ENCODE data around the gene CLK2.

- PRO-cap: no peak
- RAMPAGE, long total RNA: no peak
These were observed 7.1 kb downstream of the THBS3 start for GRCh38 chr1:155200281-155201294.

DNA sequence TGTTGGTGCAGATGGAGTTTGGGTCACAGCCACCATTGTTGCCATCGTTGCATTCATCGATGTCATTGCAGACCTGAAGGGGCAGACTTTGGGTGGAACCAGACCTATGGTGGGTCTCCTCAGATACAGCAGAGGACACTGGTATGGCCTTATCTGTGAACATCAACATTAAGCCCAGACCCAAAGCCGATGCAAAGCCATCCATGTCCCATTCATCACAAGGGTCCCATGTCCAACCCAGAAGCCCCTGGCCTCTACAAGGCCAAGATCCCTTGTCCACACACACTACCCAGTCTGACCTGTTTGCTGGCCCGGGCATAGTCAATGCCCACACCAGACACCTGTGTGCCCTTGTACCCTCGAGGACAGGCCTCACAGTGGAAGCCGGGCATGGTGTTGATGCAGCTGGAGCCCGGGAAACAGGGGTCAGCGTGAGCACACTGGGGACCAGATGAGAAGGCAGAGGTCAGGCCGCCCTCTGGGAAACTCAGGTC, 5.7 kb downstream of the THBS3 start:
- PRO-cap: no peak
- RAMPAGE, long total RNA: no peak

- PRO-cap: unidirectional peak, plus-strand start at chr1:155226622
- RAMPAGE, long total RNA: no peak
These were observed 14.5 kb downstream of the GBA1 start for GRCh38 chr1:155226252-155227267.

GRCh38 chr1:155262864-155263893, 1.0 kb upstream of the SCAMP3 start:
- PRO-cap: no peak
- RAMPAGE, long total RNA: no peak

DNA sequence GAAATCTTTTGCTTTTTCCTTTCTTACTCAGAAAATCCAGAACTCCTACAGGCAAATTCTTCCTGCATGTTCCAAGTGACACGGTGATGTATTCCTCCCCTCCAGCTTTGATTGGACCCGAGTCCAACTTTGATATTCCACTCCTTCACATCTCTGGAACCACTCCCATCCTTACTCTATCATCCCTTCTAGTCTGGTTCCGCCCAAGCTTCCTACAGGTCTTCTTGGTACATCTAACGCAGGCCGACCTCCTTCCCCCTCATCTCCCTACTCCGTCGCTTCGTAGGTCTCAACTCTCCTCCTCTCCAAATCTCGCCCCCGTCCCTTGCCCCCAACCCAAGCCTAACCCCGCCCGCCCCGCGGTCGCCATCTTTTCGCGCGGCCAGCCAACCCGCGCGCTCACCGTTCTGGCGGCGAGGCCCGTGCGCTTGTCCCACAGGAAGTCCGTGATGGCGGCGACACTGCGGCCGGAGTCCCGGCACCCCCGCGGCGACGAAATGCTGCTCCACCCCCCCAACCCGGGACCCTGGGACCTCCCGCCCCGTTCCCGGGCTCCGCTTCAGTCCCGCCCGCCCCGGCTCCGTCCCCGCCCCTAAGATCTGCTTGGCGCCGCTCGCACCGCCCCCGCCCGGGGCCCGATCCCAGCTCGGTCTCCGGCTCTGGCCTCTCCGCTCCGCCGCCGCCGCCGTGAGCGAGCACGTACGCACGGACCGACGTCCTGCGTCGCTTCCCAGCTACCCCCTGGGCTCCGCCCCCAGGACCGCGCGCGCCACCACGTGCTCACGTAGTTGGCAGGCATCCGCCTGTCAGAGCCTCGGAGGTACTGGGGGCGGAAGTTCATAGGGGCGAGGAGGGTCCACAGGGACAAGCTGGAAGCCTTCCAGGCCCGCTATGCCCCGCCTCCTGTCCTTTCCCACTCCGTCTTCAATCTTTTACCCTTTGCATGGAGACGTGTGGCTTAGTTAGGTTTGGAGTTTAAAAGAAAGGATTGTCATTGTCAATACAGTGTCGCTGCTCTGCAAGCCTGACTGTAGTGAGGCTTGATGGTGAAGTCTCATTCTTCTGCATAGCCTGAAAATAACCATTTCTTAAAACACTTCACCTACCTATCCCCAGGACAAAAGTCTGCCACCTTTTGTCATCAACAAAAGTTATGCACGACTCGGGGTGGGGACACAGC, at the start of gene CLK2:
CLK2 (minus strand) TSS at position 707 of the 1,180 bp plus-strand sequence.
- PRO-cap: bidirectional peak, plus-strand start at position 814 of the sequence, minus-strand start at position 689 of the sequence
- RAMPAGE, long total RNA: no peak

GRCh38 chr1:155562091-155562248, 633 bp downstream of the ASH1L start:
- PRO-cap: no peak
- RAMPAGE, long total RNA: no peak

GRCh38 chr1:155911768-155912452, 761 bp upstream of the RIT1 start:
- PRO-cap: no peak
- RAMPAGE, long total RNA: no peak

DNA sequence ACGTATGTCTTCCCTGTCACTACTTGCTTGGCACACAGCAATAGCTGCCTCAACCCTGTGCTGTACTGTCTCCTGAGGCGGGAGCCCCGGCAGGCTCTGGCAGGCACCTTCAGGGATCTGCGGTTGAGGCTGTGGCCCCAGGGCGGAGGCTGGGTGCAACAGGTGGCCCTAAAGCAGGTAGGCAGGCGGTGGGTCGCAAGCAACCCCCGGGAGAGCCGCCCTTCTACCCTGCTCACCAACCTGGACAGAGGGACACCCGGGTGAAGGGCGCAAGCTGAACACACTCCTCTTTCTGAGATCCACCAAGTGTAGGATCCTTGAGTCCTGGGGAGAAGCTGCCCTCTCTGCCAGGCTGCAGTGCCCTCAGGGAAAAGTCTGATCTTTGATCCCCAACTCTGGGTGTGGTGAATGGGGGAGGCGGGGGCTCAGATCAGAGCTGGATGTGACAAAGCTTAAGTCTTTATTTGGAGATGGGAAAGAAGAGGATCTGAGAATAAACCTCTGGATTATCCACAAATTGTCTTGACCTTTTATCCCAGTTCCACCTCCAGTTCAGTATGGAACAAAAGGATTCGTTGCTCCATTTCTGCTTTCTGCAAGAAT, 1.2 kb downstream of the RXFP4 start:
- PRO-cap: no peak
- RAMPAGE, long total RNA: no peak

DNA sequence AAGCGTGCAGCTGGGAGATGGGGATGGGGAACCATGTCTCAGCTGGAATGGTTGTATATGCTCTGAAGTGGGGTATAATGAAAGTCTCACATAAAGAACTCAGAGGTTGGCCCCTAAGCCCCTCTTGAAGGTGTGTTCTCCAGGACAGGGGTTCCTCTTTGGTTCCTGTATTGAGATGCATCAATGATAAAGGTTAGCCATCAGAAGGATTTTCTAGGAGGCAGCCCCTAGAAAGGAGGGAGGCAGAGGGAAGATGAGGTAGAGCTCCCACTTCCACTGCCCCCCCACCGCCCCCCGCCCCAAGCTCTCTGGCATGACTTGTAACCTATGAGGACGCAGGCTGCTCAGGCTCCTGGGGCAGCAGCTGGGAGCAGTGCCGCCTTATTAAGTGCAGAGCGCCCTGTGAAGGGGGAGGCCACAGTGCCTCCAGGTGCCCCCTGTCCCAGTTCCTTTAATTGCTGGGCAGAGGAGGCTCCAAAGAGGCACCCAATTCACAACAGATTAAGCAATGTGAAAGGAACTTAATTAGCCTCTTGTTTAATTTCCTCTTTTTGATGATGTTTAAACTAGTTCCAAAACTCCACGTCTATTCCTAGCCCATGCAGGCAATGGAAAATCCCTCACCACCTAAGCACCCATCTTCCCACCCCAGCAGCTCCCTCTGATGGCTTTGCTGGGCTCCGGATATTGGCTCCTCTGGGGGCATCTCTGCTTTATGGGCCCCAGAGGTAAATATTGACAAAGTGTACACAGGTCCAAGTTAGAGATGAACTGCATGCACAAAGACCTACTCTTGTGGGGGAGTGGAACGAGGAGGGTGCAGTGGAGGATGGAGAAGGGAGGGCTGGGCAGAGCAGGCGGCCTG, 3.0 kb downstream of the RXFP4 start:
- PRO-cap: no peak
- RAMPAGE, long total RNA: no peak

DNA sequence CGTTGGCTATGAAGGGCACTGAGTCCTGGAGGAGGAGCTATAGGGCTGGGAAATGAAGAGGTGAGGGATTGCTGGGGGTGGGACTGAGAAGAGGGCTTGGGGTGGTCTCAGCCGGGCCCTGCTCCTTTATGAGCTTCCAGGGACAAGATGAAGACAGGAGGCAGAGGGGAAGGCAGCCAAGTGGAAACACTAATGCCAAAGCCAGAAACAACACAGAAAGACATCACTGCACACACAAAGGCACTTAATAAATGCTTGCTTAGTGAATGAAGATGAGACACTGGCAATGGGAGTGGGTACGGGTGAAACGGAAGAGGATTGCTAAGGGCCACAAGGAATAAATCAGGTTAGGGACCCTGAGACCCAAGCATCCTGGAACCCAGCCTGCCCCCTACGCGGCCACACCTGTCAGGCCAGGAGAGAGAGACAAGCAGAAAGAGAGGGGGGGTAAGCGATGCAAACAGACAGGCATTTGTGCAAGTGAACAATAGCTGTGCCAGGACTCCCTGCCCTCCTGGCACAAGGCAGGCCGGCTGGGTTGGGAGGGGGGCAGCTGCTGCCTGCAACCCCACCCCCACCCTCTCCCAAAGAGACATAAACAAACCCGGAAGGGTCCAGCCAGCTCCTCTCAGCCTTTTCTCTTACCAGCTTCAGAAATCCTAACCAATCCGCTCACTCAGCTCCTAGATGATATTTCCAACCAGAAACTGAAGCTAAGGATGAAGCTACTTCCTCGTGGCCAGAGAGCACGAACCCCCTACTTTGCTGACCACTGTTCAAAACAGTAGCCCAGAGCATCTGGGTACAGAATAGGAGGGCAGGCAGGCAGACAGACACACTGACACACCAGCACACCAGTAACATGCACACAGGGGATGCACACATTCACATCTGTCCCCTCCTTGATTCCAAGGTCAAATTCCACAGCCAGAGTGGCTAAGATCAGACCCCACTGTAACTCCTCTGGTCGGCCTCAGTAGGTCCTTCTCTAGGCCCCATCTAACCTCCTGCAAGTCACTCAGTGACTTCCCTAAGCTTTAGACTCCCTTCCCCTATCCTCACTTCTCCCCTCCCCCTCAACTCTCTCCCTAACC, 3.6 kb downstream of the ARHGEF2 start:
- PRO-cap: no peak
- RAMPAGE, long total RNA: no peak

DNA sequence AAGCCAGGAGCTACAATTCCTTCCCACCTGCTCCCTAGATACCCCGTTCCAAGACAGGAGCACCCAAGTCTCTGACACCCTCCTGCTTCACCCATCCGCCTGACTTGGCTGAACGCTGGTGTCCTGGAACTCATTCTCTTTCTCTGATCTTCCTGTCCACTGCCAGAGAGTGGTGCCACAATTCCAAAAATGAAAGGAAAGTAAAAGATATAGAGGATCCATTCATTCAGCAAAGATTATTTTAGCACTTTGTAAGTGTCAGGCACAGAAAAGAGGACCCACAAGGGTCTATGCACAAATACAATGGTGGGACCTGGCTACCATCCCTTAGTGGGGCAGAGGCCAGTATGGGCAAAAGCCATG, 19.2 kb downstream of the SSR2 start:
- PRO-cap: no peak
- RAMPAGE, long total RNA: no peak

DNA sequence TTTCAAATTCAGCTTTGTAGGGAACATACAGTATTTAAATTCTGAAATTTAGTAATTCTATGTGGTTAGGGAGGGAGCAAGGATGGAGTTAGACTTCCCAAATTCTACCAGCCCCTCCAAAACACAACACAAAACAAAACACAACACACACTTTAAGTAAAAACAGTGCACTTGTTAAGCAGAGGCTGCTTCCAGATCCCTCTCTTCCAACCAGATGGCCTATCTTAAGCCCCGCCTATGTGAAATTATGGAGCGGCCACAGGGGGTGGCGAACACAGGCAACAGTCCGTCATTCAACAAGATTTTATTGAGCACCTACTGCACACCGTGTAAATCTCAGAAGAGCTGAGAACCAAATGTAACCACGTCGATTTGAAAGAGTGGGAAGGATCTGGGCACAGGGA, 838 bp downstream of the UBQLN4 start:
- PRO-cap: no peak
- RAMPAGE, long total RNA: no peak

DNA sequence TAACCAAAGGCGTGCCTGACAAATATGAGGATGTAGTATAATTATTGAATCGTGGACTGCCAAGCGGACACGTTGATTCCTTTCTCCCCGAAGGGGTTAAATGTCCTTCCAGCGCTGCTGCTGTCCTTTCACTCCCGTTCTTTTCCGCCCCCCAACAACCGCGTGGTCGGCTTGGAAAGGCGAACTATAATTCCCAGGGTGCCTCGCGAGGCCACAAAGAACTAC, 188 bp upstream of the LAMTOR2 start:
- PRO-cap: bidirectional peak, plus-strand start outside the sequence, minus-strand start at position 146 of the sequence
- RAMPAGE, long total RNA: no peak

DNA sequence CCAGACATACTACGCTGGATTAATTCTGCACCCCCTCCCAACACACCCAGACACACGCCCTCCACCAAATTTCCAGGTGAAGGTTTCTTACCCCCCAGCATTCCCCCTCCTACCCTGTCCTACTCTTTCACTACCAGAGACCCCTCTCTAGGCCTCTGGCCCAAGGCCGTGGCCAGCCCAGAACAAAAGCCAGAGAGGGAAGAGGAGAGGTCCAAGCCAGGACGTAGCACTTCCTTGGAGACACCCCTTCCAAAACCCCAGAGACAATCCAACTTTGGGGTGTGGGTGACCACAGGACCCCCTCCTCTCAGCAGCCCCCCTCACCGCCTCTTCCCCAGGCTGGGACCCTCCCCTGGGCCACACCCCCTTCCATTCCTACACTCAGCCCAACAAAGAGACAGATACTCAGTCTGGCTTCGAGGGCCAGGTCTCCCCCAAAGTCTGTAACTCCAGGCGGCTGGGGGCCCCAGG, 1.6 kb downstream of the MEX3A start:
- PRO-cap: no peak
- RAMPAGE, long total RNA: no peak

DNA sequence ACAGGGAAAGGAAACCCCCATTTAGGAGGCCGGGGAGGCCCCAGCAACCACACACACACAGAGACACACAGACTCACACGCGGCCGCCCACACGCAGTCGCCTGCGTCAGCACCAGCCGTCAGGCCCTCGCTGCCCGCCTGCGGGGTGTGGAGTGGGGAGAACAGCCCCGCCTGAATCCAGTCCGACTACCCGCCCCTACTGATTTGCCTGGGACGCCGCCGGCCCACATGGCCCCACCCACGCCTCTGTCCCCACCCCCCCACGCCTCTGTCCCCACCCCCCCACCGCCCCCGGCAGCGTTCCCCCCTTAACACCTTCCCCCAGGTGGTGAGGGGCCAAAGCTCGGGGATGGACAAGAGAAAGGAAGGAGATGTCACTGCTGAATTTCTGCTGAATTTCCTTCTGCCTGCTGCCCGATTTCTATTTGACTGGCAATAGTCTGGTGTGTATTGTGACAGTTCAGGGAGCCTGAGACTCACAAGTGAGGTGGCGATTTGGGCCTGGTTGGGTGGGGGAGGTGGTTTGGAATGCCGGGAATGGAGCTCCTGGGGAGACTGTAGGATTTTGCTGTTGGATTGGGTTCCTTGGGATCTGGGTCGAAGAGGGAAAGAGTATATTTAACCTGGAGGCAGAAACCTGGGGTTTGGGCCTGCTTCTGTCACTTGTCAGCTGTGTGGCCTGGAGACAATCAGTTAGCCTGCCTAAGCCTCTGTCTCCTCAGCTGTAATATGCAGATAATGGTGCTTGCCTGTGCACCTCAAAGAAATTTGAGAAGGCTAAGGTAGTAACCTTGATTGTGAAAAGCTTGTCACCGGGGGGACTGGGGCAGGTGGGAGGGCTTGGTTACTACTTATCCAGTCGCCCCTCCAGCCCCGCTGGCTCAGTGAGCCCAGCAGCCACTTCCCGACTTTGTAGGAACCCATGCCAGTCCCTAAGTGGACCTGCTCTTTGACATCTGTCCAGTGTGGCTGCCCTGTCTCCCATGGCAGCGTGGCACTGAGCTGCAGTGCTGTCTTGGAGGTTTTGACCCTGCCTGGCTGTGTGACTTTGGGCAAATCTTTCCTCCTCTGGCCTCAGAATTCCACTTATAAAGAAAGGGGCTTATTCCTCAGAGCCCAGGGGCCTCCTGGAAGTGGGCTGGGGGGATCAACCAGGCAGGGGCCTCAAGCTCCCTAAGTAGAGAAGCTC, 7.7 kb upstream of the LMNA start:
- PRO-cap: bidirectional peak, plus-strand start at position 202 of the sequence, minus-strand start at position 103 of the sequence
- RAMPAGE, long total RNA: no peak

DNA sequence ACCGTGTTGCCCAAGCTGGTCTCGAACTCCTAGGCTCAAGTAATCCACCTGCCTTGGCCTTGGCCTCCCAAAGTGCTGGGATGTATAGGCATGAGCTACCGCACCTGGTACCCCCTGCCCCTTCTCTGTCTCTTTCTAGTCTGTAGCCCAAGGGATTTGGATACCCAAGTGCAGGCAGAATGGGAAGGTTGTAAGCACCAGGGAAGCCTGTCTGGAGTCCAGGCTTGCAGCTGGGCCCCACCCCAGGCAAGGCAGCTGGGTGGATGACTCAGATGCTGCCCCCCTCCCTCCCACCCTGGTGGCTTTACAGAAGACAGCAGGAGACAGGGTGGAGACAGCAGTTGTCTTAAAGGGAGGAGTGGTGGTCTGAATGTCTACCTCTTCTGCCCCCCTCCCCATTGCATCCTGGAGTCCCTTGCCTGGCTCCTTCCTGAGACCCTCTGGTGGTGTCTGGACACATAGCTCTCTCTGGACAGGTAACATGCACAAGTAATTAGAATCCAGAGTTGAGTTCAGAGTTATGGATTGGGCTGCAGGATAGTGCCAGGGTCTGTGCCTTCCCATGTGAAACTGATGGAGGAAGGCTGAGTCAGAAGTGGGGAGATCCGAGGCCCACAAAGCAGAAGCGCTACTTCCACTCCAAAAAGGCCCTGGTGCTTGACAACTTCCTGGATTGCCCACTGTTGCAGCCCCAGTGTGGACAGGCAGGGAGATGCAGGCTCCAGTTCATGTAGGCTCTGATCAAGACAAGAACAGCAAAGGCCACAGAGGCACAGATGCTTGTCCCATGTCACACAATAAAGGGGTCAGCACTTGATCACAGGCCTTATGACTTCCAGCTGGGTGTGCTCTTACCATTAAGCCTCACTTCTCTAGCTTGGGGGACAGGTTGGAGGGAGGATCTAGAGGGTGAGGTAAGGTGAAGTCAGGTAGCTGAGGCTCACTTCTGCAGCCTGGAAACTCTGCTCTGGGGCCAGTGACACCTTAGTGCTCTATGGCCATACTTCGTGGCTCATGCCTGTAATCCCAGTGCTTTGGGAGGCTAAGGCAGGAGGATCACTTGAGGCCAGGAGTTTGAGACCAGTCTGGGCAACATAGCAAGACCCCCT, 5.3 kb downstream of the LMNA start:
- PRO-cap: bidirectional peak, plus-strand start at position 319 of the sequence, minus-strand start at position 190 of the sequence
- RAMPAGE, long total RNA: no peak

DNA sequence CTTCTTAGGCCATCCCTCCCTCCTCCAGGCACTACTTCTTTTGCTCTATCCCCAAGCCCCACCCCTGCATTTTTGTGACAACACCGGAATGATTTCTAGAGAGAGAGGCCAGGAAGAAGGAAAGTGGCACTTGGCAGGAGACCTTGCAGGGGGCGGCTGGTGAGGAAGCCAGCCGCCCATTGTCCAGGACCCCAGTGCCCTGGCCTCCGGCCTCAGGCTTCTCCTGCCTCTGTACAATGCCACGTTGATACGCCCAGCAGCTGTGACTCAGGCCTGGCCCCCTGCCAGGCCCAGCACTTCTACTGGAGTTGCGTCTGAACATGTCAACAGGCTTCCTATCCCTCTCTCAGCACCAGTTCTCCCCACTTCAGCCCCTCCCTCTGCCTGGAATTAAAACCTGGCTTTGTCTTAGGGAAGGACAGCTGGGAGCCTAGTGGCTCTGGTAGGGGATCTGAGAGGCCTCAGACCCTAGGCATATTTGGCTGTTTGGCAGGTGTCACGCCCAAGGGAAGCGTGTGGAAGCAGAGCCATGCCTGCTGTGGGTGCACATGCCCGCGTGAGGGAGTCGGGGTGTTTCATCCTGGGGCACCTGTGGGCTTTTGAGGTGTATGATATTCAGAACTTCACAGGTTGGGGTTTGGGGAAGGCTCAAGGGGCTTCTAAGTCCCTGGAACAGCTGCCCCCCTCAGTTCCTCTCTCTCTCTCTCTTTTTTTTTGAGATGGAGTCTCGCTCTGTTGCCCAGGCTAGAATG, 9.3 kb downstream of the LMNA start:
- PRO-cap: bidirectional peak, plus-strand start at position 393 of the sequence, minus-strand start at position 231 of the sequence
- RAMPAGE, long total RNA: no peak

- PRO-cap: no peak
- RAMPAGE, long total RNA: no peak
These were observed 16.0 kb downstream of the LMNA start for GRCh38 chr1:156130539-156130965.

- PRO-cap: no peak
- RAMPAGE, long total RNA: no peak
These were observed 978 bp downstream of the SEMA4A start for GRCh38 chr1:156154202-156154924.

GRCh38 chr1:156436115-156436726, 64.4 kb downstream of the MEF2D start:
- PRO-cap: no peak
- RAMPAGE, long total RNA: no peak